HGPS cell (cell line): Measurements from ENCODE around the gene HMHB1.

DNA sequence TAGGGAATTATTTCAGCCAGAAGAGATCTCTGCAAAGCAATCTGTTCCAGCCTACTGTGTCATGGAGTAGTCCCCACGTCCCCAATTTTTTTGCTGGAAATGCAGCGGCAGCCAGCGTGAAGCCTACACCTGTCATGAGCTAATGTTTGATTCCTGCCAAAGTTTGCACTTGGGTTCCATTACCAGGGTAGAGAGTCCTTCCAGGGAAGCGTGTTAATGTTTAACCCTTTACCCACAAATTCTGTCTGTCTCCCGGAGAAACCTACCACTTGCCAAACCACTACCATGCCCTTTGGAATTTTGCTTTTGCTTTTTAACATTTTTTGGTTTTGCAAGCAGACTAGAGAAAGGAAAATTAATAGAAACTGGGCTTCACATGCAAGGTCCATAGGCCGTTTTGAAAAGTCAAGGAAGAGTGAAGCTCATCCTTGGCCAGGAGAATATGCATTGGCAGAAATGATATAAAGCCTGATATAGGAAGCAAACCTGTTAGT is 174.9 kb upstream of the SPRY4 start:
- RRBS, result no CpG with 5 or more reads among the region's 6 CpGs

- RRBS, result no CpG with 5 or more reads among the region's 3 CpGs
Observed at GRCh38 chr5:142509417-142509786, 176.5 kb downstream of the FGF1 start.

DNA sequence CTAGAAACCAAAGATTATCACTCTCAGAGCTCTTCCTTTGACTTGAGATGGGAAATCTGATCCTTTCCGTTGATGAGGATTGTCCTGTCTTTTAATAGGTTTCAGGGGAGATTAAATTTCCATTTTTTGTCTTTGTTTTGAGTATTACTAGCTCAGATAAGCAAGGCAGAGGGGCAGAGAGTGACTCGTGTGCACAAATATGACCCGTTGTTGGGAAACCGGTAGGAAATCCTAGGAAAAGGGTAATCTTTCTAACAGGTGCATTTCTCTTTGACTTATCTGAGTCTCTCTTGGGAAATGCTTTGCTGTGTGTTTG is 164.3 kb downstream of the FGF1 start:
- RRBS, result no CpG with 5 or more reads among the region's 4 CpGs

- RRBS, result no CpG with 5 or more reads among the region's 6 CpGs
Observed at GRCh38 chr5:142643999-142644428, 41.9 kb downstream of the FGF1 start.

DNA sequence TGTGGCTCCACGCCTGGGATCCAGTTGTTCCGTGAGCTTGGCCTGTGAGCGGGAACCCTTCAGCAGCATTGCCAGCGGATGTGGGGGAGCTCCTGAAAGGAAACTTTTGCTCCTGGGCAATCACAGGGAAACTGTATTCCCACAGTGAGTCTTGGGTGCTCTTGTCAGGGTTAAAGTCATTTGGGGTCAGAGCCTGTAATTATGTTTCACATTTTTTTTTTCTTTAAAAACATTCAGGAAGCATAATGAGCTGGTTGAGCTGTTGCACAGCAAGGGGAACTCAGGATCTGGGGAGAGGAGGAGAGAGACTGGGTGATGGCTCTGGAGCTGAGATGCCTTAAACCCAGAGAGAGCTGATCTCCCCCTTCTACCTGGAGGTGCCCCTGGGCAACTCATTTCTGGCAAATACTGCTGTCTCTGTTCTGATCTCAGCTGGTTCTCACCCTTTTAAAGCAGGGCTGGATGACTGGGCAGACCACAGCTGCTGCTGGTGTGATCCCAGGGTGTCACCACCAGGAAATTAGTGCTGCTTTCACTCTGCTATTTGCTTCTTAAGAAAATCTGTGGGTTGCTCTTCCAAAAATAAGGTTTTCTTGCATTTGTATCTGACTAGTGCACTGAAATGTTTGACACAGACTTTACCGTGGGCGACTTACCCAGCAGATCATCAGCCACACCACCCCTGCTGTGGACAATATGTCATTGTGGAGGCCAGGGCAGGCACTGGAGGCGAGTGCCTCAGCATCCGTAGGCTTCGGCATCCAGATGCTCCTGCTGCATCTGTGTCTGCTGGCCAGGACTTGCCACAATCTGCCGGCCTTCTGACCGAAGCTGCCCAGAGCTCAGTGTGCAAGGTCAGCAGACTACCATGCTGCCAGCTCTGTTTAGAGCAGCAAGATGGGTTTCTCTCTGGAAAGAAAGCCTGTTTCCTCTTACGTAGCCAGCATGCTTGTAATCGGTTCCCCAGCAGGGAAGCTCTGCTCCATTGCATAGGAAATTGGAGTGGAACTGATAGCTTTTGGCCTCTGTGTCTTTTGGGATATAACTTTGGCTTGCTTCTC is 13.4 kb downstream of the ARHGAP26 start:
- RRBS, result no CpG with 5 or more reads among the region's 13 CpGs

GRCh38 chr5:142803380-142804306 is 33.5 kb downstream of the ARHGAP26 start:
- RRBS, result no CpG with 5 or more reads among the region's 14 CpGs

- RRBS, result no CpG with 5 or more reads among the region's 11 CpGs
Observed at GRCh38 chr5:142841142-142841889, 71.1 kb downstream of the ARHGAP26 start.

GRCh38 chr5:142846520-142847045 is 76.4 kb downstream of the ARHGAP26 start:
- RRBS, result no CpG with 5 or more reads among the region's 3 CpGs

DNA sequence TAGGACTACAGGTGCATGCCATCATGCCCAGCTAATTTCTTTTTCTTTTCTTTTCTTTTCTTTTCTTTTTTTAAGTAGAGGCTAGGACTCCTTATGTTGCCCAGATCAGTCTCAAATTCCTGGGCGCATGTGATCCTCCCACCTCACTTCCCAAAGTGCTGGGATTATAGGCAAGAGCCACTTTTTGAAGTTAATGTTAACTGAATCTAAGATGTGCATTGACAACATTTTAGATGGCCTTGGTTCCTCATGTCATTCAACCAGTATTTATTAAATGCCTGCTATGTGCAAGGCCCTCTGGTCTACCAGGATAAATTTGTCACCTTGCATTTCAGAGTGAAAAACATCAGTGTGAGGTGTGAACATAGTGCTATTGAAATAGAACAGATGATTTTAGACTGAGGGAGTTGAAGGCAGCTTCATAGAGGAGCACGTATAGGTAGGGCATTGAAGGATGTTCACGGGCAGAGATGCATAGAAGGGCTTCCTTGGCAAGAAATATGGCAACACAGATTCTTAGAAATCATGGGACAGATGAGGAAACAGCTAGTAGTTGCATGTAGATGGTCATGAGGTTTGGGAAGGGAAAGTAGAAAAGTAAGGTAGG is 223.7 kb downstream of the ARHGAP26 start:
- RRBS, result no CpG with 5 or more reads among the region's 3 CpGs

DNA sequence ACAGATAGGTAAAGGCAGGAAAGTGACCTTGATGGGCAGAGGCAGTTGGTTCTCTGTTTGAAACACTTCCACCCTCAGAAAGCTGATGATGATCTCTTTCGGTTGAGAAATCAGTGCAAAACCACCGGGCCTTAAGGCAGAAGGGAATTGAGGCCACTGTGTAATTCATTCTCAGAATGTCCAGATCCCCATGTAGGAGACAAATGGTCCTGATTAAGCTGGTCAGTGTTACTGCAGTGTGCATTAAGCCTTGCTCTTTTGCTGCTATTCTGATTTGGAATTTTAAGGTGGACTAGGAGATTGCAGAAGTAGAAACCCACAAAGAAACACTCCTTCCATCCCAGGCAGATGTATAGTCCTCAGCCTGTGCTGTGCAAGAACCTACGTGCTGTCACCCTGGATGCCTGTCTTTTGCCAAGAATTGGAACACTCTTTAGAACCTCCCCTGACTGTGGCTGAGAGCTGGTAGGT is 255.2 kb downstream of the ARHGAP26 start:
- RRBS, result no CpG with 5 or more reads among the region's 3 CpGs

- RRBS, result no CpG with 5 or more reads among the region's 10 CpGs
Observed at GRCh38 chr5:143031639-143032425, 261.7 kb downstream of the ARHGAP26 start.

DNA sequence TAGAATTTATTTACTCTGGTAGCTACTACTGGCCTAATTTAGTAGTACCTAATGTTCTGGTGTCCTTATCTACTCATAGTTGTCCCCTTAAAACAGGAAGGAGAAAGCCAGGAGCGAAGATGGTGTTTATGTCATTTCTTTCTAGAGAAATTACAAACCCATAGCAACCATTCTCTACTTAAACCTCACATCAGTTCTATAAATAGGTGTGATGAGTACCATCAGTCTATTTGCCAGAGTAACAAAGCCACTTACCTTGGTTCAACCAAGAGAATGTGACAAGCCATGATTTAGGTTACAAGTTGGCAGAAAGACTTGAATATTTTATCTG is 286.6 kb downstream of the ARHGAP26 start:
- RRBS, result no CpG with 5 or more reads among the region's 1 CpG

DNA sequence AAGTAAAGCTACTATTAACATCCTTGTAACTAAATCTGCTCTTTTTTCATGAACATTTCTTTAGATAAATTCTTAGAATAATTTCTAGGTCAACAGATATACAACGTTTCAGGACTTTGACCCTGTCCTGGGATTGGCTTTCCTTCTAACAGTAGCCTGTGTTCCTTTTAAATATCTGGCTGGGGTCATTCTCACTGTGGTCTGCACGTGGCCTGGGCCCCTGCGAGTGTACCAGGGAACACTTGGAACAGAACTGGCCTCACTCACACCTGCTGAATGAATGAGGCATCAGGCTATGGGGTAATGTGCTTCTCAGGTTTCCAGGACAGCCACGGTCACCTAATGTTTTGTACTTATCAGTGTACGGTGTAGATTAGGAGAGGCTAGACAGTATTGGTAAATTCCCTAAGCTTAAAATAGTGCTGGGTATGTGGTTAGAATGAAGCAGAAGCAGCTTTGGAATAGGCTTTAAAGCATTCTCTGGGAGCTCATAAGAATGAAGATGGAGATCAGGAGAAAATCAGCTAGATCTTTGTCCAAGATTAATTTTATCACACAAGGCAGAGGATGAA is 267.7 kb downstream of the NR3C1 start:
- RRBS, result no CpG with 5 or more reads among the region's 5 CpGs

GRCh38 chr5:143200682-143201442 is 202.6 kb downstream of the NR3C1 start:
- RRBS, result no CpG with 5 or more reads among the region's 3 CpGs

DNA sequence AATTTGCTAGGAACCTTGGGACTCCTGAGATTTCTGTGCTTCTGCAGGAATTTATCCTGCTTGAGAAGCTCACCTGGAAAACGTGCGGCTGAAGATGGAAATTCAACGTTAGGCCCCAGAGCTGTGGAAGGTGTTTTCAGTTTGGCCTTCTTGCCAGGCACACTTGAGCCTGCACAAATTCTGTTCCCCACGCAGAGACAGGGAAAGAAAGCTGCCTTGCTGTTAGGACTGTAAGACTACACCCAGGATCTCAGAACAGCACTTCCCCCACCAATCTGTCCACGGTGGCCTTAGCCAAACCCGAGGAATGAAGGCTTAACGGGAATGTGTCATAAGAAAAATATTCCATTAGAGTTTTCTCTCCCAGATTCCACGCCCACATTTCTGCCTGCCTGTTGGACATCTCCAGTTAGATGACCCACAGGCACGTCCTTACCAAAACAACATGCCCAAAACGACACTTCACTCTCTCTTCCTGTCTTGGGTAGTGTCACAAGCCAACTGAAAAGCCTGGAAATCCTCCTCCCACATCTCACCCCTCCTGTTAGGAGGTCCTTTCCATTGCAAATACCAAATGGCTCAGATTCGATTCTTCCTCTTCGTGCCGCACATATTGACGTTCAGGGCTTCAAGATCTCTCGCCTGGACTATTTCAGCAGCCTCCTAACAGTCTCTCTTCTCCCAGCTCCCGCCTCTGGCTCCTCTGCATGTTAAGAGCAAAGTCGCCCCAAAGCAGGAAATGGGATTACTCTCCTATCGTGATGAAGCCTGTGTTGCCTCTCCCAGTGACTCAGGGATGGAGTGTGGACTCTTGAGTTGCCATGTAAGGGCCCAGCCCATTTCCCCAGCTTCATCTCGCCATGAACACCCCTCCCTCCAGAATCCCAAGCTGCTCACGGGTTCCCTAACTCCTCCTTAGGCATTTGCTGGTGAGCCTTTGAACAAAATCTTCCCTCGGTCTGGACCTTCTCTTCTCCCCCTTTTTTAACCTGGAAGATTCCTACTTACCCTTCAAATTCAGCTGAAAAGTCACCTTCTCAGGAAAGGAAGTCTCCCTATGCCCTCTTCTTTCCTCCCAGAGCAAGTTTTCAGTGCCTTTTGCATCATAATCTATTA is 159.3 kb downstream of the NR3C1 start:
- RRBS, result no CpG with 5 or more reads among the region's 21 CpGs

GRCh38 chr5:143791941-143792831 is 19.8 kb upstream of the HMHB1 start:
- RRBS, result no CpG with 5 or more reads among the region's 10 CpGs

- RRBS, result no CpG with 5 or more reads among the region's 8 CpGs
Observed at GRCh38 chr5:143811853-143812341, at the start of gene HMHB1. Gene HMHB1, plus strand, starts transcription at chr5:143812161.

DNA sequence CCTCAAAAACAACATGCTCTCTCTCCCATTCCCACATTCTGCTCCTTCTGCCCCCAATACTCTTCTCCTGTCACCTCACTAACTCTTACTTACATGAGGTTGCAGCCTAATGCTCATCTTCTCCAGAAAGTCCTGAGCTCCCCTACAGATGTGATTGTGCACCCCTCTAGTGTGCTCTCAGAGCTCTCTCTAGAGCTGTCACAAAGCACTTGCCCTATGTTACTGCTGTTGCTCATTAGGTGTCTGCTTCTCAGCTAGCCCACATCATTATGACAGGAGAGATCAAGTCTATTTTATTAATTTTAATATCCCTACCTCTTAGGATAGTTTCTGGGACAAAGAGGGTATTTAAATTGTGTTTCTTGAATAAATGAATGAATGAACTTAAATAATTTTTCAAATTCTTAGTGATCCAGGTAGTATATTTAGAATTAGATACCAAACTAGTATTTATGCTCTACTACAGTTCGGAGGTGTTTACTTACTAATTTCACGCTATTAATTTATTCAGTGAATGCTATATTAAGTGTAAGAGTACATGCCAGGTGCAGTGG is 286.1 kb downstream of the PRELID2 start:
- RRBS, result no CpG with 5 or more reads among the region's 2 CpGs

GRCh38 chr5:145728014-145728756 is 107.0 kb downstream of the PRELID2 start:
- RRBS, result no CpG with 5 or more reads among the region's 4 CpGs

DNA sequence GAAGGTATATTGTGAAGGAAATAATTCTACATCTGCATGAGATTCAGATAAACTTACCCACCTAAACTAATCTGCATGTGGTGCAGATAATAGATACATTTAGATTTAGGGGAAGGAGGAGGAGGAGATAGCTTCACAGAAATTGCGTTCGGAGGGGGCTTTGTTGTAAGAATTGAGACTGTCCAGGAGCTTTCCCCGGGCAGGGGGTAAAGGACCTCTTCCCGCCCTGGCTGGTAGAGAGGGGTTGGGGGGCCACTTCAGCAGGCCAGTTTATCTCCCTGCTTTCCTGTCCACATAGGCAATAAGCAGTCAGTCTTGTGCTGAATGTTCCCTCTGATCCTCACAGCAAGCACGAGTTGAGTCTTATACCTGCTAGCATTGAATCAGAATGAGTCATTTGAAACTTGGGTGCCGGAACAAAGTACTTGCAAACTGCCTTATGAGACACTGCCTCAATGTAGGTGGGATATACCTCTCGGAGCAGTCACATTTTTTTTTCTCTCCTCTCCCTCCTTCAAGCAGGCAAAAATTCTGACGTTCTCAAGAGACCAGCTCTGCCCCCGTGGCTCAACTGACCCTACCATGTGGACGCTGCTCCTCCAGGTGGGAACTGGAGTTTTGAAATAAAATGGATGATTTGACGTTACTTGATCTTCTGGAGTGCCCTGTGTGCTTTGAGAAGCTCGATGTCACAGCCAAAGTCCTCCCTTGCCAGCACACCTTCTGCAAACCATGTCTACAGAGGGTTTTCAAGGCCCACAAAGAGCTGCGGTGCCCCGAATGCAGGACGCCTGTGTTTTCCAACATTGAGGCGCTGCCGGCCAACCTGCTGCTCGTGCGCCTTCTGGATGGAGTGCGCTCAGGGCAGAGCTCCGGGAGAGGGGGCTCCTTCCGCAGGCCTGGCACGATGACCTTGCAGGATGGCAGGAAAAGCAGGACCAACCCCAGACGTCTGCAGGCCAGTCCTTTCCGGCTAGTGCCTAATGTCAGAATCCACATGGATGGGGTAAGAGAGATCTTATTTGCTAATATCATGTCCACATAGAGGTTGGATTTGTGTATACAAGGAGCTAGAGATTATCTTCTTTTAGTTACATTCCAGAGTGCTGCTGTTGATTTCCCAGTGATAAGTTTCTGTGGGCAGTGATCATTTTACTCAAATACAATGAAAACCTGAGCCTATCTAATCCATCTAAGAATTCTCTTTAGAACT is 1.3 kb downstream of the SH3RF2 start:
- RRBS, result 79% methylated on average over 9 of the region's 25 CpGs